ENCODE measurements around a stretch of chr4.

DNA sequence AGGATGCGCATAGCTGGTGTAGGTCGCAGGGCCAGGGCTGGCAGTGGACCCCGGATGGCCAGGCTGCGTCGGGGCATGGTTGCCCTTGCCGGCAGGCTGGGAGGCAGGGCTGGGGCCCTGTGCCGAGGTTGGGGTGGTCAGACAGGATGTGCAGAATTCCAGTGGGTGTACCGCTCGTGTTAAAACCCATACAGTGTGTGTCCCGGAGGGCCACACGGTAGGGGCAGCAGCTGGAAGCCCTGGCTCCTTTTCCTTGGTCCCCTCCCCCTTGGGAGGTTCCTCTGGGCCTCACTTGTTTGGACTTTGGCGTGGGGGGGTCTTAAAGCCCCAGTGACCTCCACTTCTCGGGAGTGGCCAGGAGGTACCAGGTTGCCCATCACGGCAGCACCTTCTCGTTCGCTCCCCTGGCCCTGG, 56.9 kb upstream of the HGFAC start:
- RRBS = 3% methylated on average over 7 of the region's 16 CpGs

GRCh38 chr4:3386059-3386548, 55.7 kb upstream of the HGFAC start:
- RRBS = no CpG with 5 or more reads among the region's 8 CpGs

DNA sequence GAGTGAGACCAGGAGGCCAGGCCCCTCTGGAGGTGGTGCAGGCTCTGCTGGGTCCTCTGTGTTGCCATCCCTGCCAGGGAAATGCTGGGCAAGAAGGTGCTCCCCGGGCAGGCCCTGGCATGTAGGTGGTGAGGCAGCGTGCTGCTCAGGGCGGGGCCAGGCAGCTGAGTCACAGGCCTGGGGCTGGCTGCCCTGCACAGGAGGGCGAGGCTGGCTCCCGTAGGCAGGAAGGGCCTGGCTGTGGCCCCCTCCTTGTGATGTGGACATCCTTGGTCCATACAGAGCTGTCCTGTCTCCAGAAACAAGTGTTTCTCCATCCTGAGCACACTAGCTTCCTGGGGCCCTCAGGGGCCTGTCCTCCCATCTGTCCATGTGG, 4.8 kb upstream of the HGFAC start:
- RRBS = no CpG with 5 or more reads among the region's 5 CpGs

GRCh38 chr4:3780145-3780705, 14.0 kb downstream of the ADRA2C start:
- RRBS = no CpG with 5 or more reads among the region's 8 CpGs

- RRBS = no CpG with 5 or more reads among the region's 17 CpGs
Observed at GRCh38 chr4:3929340-3930027, 163.3 kb downstream of the ADRA2C start.

- RRBS = no CpG with 5 or more reads among the region's 7 CpGs
Observed at GRCh38 chr4:3938916-3939186, 172.7 kb downstream of the ADRA2C start.

GRCh38 chr4:4107317-4107837, 119.4 kb downstream of the OTOP1 start:
- RRBS = under 1% methylated on average over 14 of the region's 56 CpGs

- RRBS = no CpG with 5 or more reads among the region's 8 CpGs
Observed at GRCh38 chr4:4281653-4282272, 8.2 kb downstream of the LYAR start.

- RRBS = no CpG with 5 or more reads among the region's 11 CpGs
Observed at GRCh38 chr4:4388420-4388961, 1.6 kb downstream of the NSG1 start.

DNA sequence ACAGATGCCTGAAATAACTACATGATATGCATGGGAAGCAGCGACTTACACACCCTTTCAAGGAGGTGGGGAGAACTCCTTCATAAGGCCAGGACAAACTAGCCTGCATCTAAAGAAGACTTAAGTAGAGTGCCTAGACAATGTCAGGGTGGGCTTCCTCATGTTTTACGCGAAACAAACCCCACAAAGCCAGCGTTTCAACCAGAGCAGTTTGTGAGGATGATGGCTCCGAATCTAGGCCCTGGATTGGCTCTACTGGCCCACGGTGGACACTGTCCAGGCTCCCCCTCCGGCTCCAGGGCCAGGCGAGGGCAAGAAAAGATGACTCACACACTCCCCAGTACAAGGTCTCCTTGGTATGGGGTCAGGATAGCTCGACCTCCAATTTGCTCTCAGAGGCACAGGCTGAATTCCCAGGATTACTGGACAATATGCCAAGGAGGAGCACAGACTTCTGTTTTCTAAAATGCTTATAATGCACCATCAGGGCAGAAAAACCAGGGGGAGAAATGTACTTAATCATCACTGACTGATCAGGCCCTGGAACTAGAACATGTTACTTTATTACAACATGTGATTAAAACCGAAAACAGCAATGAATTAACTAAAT, 44.9 kb downstream of the STX18 start:
- RRBS = no CpG with 5 or more reads among the region's 10 CpGs

DNA sequence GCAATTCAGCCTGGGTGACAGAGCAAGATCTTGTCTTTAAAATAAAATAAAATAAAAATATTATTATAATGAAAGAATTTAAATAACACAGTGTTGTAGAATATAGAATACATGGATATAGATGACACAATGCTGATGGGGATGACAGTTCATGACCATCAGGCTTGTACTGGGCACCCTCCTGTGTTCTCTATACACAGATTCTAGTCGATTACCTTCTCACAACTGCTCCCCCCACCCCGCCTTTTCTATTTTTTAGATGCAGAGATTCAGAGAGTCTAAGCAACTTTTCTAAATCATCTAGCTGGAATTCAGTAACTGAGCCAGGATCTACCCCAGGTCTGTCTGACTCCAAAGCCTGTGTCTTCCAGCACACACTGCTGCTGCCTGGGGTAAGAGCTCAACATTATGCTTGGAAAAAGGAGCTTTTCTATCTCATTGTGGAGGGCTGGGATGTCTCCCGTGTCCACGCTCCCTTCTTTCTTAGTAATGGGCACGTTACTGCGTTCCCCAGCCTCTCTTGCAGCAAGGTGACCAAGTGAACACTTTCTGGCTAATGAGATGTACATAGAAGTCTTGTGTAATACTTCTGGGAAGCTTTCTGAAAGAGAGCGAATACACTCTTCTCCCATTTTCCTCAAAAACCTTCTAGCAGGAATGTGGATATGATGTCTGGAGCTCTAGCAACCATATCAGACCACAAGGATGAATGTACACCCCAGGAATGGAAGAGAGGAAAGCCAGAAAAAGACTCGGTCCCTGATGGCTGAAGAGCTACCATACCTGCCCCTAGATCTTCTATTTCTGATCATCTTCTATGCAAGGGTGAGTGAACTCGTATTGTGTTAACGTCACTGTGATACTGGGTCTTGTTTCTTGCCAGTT, 107.1 kb upstream of the STX18 start:
- RRBS = no CpG with 5 or more reads among the region's 10 CpGs

- RRBS = no CpG with 5 or more reads among the region's 9 CpGs
Observed at GRCh38 chr4:4761297-4761650, 98.2 kb upstream of the MSX1 start.

DNA sequence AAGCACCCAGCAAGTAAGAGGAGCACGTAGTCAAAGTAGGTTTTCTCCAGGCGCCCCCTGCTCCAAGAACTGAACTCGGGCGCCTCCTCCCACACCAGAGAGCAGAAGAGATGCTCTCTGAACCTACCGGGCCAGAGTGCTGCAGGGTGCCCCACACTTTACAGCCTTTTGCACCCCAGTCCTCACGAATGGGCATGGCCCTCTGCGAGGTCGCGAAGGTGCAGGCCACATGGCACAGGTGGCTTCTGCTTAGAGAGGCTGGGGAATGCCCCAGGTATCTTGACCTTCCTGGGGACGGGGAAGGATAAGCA, 8.1 kb upstream of the MSX1 start:
- RRBS = no CpG with 5 or more reads among the region's 10 CpGs

DNA sequence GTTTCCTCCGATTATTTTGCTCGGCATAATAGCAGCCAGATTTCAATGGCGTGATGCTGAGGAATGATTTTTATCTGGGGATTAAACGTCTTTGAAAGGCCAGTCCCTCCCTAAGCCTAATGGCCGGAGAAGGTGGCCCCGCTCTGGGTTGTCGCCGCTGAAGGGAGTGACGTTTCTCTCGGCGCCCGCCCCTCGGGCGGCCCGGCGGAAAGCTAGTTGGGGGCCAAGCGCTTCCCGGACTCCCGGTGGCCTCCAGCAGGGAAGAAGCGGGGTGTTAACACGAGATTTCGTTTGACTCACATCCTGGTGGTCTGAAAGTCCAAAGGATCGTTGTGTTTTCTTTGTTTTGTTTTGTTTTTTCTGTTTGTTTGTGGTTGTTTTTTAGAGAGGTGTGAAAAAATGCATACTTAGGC, 1.7 kb downstream of the MSX1 start:
- RRBS = 12% methylated on average over 11 of the region's 23 CpGs

DNA sequence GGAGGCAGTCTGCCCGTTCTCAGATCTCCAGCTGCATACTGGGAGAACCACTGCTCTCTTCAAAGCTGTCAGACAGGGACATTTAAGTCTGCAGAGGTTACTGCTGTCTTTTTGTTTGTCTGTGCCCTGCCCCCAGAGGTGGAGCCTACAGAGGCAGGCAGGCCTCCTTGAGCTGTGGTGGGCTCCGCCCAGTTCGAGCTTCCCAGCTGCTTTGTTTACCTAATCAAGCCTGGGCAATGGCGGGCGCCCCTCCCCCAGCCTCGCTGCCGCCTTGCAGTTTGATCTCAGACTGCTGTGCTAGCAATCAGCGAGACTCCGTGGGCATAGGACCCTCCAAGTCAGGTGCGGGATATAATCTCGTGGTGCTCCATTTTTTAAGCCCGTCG, 60.0 kb downstream of the CYTL1 start:
- RRBS = no CpG with 5 or more reads among the region's 13 CpGs

- RRBS = no CpG with 5 or more reads among the region's 16 CpGs
Observed at GRCh38 chr4:4990759-4991541, 28.3 kb downstream of the CYTL1 start.

DNA sequence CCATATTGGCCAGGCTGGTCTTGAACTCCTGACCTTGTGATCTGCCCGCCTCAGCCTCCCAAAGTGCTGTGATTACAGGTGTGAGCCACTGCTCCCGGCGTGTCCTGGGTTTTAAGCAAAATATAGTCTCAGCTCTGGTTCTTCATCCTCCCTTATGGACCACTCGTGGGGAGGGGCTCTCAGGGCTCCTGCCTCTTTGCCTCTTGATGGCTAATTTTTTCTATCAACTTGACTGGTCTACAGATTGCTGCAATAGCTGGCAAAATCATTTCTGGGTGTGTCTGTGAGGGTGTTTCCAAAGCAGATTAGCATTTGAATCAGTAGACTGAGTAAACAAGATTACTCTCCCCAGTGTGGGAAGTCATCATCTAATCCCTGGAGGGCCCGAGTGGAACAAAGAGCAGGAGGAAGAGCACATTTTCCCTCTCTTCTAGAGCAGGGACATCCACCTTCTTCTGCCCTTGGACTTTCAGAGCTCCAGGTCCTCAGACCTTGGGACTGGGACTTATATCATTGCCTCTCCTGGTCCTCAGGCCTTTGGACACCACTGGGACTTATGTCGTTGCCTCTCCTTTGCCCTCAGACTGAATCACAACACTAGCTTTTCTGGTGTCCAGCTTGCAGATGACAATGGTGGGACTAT, 153.5 kb downstream of the STK32B start:
- RRBS = no CpG with 5 or more reads among the region's 6 CpGs

DNA sequence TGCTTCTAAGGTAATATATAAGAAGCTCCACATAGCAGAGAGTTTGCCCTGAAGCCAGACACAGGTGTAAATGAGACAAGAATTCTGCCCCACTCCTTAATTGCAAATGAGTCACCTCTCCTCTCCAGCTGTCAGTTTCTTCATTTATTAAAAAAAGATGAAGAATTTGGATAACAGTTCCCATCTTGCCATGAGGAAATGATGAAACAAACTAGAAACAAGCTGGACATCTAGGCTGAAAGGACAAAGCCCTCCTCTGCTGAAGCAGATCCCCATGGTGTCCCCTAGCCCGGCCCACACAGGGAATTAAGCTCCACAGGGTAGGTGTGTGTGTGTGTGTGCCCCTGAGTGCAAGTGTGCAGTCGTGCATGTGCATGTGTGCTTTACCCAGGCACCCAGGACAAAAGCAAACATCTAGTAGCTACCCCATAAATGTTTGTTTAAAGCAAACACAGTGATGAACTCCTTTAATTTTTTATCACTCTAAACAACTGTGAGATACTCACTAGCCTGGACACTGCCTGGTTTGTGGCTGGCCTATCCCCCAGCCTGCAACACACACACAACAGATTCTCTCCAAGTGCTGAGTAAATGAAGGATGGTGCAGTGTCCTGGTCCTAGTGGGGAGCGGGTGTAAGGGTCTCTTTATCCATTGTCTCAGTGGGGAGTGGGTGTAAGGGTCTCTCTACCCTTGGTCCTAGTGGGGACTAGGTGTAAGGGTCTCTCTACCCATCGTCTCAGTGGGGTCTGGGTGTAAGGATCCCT, 853 bp upstream of the EVC start:
- RRBS = no CpG with 5 or more reads among the region's 4 CpGs

- RRBS = 33% methylated on average over 6 of the region's 26 CpGs
Observed at GRCh38 chr4:5753373-5754419, 42.7 kb downstream of the EVC start.

GRCh38 chr4:5889974-5891025, 2.6 kb downstream of the CRMP1 start:
- RRBS = 6% methylated on average over 24 of the region's 61 CpGs

All from epithelial cell of prostate (primary cell).